Adrenal gland (tissue), 7 donors: ENCODE results near the gene WNT7A.

DNA sequence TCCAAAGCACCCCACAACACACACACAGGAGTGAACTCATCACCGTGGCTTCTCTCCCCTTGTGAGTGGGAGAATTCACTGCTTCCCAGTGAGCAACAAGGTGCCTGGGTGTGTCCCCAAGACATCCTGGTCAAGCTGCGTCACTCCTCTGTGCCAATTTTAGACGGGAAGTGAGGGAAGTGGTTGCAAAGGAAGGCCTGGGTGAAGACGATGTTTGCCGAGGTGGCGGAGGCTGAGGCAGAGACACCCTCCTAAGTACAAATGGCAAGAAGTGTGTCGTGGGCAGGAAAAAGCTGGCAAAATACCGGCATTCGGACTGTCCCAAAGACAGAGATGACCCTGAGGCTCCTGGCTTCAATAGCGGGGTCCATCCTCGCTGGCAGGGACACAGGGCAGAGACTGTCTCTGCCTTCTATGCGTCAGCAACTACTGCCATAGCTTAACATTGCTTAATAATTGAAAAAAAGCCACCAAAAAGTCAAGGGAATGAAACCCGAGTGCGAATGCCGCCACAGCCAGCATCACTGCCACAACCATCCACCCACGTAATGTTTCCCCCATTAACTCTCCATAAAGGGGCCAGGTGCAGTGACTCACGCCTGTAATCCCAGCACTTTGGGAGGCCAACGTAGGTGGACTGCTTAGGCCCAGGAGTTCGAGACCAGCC, 72.8 kb downstream of the VGLL4 start:
- PRO-cap, 3 experiments: peak in 3 of 3 experiments; most common plus-strand start position 204 of the sequence (in 3); most common minus-strand start position 63 of the sequence (in 2)
- RAMPAGE, long total RNA, 4 experiments: no peak in any of the 4 experiments
- RRBS: no CpG with 5 or more reads among the region's 19 CpGs

DNA sequence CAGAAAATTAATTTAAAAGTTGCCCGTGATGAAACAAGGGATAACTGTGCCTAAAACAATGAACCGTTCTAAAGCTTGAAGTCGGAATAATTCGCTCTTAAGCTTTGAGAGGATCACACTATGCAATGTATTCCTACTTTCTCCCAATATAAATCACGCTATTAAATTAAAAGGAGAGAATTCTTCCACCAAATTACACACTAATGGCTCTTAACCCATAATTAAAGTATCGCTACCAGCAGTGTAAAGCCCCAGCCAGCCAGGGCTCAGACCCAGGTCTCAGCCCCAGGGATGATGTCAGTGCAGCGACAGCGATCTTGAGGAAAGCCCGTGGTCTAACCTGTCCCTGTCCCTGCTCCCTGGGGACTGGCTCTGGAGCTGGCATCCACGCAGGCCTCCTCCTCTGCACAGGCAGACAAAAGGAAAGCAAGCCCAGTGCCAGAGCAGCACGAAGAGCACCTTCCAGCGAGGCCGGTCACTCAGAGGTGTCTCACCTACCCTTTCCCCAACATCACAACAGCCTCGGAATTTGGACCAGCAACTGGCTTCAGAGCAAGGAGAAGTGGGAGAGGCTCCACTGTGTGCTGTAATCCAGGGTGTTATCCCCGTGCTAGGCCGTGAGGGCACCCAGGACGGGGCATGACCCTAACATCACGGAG, 4.7 kb downstream of the VGLL4 start:
- PRO-cap, 3 experiments: peak in 1 of 3 experiments; most common plus-strand start position 511 of the sequence (in 1); most common minus-strand start position 368 of the sequence (in 1)
- RAMPAGE, long total RNA, 4 experiments: no peak in any of the 4 experiments
- RRBS: no CpG with 5 or more reads among the region's 18 CpGs

DNA sequence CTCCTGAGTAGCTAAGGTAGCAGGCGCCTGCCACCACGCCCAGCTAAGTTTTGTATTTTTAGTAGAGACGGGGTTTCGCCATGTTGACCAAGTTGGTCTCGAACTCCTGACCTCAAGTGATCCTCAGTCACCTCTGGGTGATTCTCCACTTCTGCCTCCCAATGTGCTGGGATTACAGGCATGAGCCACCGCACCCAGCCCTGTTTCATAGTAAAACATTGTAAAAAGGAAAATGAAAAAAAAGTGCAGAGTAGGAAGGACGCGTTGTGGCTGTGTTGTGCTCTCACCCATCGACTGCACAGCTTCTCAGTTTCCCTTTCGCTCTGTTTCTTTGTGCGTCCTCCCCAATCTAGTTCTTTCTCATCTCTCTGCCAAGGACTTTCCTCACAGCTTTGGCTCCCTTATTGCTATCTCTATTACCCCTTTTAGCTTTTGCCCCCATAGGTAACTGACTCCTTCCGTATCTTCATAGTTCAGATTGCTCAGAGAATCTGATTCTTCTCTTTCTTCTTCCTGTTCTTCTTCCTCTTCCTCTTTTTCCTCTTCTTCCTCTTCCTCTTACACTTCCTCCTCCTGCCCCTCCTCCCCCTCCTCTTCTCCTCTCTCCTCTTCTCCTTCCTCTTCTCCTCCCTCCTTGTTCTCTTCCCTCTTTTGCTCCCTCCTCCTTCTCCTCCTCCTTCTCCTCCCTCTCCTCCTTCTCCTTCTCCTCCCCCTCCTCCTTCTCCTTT, 81.0 kb upstream of the VGLL4 start:
- PRO-cap, 3 experiments: no peak in any of the 3 experiments
- RAMPAGE, long total RNA, 4 experiments: no peak in any of the 4 experiments
- RRBS: no CpG with 5 or more reads among the region's 12 CpGs

- PRO-cap, 3 experiments: peak in 3 of 3 experiments; most common plus-strand start chr3:12287926 (in 2); most common minus-strand start chr3:12287736 (in 2)
- RAMPAGE, long total RNA, 4 experiments: start-site peak on the plus strand in 3 of 4 experiments, at chr3:12287906-12287930 at its widest, 25 to 77 reads per replicate
- RRBS: 2% methylated on average over 54 of the region's 121 CpGs
These were observed 1.2 kb upstream of the PPARG start for GRCh38 chr3:12287323-12288449.

- PRO-cap, 3 experiments: peak in 2 of 3 experiments; most common plus-strand start chr3:12682068 (in 1); most common minus-strand start chr3:12681986 (in 1)
- RAMPAGE, long total RNA, 4 experiments: no peak in any of the 4 experiments
- RRBS: no CpG with 5 or more reads among the region's 1 CpG
These were observed 17.9 kb upstream of the RAF1 start for GRCh38 chr3:12681742-12682237.

- PRO-cap, 3 experiments: no peak in any of the 3 experiments
- RAMPAGE, long total RNA, 4 experiments: no peak in any of the 4 experiments
- RRBS: no CpG with 5 or more reads among the region's 8 CpGs
These were observed 6.7 kb downstream of the RPL32 start for GRCh38 chr3:12834511-12835318.

- PRO-cap, 3 experiments: peak in 2 of 3 experiments; most common plus-strand start chr3:12868553 (in 1); most common minus-strand start chr3:12868468 (in 2)
- RAMPAGE, long total RNA, 4 experiments: no peak in any of the 4 experiments
- RRBS: no CpG with 5 or more reads among the region's 23 CpGs
These were observed 27.1 kb upstream of the RPL32 start for GRCh38 chr3:12868381-12868912.

DNA sequence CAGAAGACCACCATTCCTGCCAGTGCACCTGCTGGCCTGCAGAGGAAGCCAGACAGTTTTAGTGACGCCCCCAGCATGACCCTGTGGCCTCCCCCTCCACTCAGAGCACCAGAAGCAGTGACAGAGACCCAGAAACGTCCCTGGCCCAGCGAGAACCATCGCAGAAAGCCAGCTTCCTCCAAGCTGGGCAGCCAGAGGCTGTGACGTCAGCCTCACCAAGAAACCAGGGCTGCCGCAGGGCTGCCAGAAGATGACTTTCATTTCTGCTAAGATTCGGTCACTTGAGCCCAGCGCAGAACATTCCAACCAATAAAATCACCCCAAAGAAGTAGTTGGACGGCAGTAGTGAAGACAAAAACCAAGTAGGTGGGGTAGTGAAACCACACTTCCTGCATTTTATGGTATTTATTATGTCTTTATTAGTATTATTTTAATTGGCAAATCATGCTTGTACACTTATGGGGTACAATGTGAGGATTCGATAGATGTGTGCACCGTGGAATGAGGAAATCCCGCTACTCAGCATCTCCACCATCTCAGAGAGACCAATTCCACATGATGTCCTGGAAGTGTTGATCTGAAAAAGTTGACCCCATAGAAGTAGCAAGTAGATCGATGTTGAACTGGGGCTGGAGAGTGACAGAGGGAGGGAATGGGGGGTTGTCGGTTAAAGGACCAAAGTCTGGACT, 29.7 kb upstream of the RPL32 start:
- PRO-cap, 3 experiments: no peak in any of the 3 experiments
- RAMPAGE, long total RNA, 4 experiments: no peak in any of the 4 experiments
- RRBS: no CpG with 5 or more reads among the region's 14 CpGs

DNA sequence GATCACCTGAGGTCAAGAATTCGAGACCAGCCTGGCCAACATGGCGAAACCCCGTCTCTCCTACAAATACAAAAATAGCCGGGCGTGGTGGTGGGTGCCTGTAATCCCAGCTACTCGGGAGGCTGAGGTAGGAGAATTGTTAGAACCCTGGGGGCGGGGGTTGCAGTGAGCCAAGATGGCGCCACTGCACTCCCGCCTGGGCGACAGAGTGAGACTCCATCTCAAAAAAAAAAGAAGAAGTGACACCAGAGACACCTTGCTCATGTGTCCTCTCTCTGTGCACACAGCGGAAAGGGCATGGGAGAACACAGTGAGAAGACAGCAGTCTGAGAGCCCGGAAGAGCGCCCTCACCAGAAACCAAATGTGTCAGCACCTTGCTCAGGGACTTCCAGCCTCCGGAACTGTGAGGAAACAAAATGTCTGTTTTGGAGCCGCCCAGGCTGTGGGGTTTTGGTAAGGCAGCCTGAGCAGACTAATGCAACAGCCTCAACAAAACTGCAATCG, 40.5 kb upstream of the RPL32 start:
- PRO-cap, 3 experiments: no peak in any of the 3 experiments
- RAMPAGE, long total RNA, 4 experiments: no peak in any of the 4 experiments
- RRBS: 92% methylated on average over 3 of the region's 16 CpGs

- PRO-cap, 3 experiments: no peak in any of the 3 experiments
- RAMPAGE, long total RNA, 4 experiments: no peak in any of the 4 experiments
- RRBS: 91% methylated on average over 1 of the region's 13 CpGs
These were observed 82.2 kb upstream of the RPL32 start for GRCh38 chr3:12923497-12923982.

- PRO-cap, 3 experiments: no peak in any of the 3 experiments
- RAMPAGE, long total RNA, 4 experiments: no peak in any of the 4 experiments
- RRBS: no CpG with 5 or more reads among the region's 8 CpGs
These were observed 102.4 kb upstream of the RPL32 start for GRCh38 chr3:12943723-12944128.

- PRO-cap, 3 experiments: no peak in any of the 3 experiments
- RAMPAGE, long total RNA, 4 experiments: no peak in any of the 4 experiments
- RRBS: no CpG with 5 or more reads among the region's 12 CpGs
These were observed 114.8 kb upstream of the RPL32 start for GRCh38 chr3:12956035-12956669.

DNA sequence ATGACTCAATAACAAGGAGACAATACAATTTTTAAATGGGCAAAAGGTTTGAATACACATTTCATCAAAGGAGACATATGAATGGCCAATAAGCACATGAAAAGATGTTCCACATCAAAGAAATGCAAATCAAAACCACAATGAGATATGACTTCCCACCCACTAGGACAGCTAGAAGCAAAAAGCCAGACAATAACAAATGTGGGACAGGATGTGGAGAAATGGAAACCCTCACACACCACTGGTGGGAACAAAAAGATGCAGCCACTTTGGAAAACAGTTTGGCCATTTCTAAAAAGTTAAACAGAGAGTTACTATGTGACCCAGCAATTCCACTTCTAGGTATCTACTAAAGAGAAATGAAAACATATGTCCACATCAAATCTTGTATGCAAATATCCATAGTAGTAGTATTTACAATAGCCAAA, 70.6 kb downstream of the IQSEC1 start:
- PRO-cap, 3 experiments: no peak in any of the 3 experiments
- RAMPAGE, long total RNA, 4 experiments: no peak in any of the 4 experiments

- PRO-cap, 3 experiments: peak in 1 of 3 experiments; most common plus-strand start chr3:13014425 (in 1); most common minus-strand start chr3:13014324 (in 1)
- RAMPAGE, long total RNA, 4 experiments: no peak in any of the 4 experiments
- RRBS: no CpG with 5 or more reads among the region's 5 CpGs
These were observed 59.0 kb downstream of the IQSEC1 start for GRCh38 chr3:13014082-13014679.

- PRO-cap, 3 experiments: peak in 2 of 3 experiments; most common minus-strand start chr3:13283250 (in 1)
- RAMPAGE, long total RNA, 4 experiments: no peak in any of the 4 experiments
- RRBS: 1% methylated on average over 89 of the region's 148 CpGs
These were observed 137.4 kb downstream of the NUP210 start for GRCh38 chr3:13282455-13283387.

GRCh38 chr3:13419099-13420193, 676 bp downstream of the NUP210 start:
- PRO-cap, 3 experiments: peak in 3 of 3 experiments; most common plus-strand start chr3:13419879 (in 2); most common minus-strand start chr3:13419722 (in 1)
- RAMPAGE, long total RNA, 4 experiments: no peak in any of the 4 experiments
- RRBS: 1% methylated on average over 17 of the region's 100 CpGs

DNA sequence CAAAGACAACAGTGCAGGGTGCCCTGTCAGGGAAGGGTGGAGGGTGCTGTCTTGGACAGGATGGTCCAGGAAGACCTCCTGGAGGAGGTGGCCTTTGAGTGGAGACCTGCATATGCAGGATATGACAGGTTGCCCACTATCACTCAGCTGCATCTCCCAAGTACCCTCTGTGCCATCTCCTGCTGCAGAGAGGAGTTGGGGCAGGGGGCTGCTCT, 14.0 kb downstream of the WNT7A start:
- PRO-cap, 3 experiments: no peak in any of the 3 experiments
- RAMPAGE, long total RNA, 4 experiments: no peak in any of the 4 experiments

DNA sequence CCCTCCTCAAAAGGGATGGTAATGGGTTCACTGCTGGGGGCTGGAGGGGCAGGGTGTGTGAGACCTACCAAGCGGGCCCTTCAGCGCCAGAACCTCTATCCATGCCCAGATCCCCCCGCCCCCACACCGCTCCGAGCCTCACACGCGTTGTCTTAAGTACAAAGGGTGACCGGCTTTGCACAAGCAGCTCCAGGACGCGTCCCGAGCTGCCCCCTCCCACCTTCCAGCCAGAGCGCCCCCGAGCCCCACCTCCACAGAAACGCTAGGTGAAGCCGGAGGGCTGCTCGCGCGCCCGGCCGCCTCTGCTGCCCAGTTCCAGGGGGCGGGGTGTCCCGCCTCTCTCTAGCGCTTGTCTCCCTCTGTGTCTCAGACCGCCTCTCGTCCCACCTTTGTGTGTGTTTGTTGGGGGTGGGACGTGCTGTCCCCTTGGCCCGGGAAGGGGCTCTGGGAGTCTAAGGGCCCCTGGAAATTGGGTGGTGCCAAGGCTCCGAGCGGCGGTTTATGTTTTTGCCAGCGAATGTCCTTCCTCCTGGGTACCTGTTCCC, 1.1 kb downstream of the WNT7A start:
- PRO-cap, 3 experiments: no peak in any of the 3 experiments
- RAMPAGE, long total RNA, 4 experiments: no peak in any of the 4 experiments
- RRBS: 3% methylated on average over 7 of the region's 31 CpGs

DNA sequence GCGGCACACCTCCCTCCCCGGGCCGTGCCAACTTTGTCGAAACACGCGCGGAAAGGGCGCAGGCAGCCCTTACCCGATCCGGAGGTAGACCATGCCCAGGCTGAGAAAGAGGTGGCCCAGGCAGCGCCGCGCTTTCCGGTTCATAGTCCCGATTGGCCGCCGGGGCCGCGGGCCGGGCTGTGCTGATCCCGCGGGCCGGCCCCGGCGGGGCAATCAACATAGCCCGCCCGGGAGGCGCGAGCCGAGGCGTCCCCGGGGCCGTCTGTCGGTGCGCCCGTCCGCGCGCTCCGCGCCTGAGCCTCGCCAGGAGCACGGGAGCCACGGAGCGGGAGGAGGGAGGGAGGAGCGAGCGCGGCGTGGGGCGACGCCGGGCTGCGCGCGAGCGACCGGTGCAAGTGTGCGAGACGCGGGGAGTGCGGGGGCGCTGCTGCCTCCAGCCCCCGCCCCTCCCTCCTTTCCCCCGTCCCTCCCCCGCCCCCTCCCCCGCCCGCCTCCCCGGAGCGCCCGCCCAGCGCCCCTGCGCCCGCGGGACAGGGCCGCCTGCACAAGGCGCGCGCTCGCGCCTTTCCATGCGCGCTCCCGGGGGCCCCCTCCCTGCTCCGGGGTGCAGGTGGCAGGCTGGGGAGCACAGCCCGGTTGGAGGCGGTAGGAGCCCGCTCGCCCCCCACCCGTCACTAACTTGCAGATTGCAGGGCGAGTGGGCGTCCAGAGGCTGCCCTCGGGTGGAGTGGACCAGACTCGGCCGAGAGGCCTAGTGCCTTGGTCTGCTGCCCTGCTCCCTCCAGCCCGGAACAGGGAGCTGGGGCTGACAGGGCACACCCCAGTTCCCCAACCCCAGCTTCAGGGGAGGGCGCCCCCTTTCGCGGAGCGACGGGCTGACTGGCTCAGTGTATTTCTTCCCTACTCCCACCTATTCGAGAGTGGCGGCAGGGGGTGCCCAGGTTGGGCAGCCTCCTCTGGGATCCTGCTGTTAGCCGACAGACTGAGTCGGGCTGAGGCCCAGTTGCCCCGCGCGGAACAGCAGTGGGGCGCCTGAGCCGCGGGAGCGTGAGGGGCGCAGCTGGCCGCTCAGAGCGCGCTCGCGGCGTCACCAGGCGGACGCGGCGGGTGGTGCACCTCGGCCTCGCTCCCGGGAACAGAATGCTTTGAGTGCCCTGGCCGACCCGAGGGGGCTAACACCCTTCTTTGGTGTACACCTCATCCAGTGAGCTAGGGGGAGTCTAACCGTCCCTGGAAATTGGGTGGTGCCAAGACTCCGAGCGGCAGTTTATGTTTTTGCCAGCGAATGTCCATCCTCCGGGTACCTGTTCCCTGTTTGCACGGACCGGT, at the start of gene WNT7A:
TSS of gene WNT7A (minus strand) at position 399 of the 1,329 bp plus-strand sequence.
- PRO-cap, 3 experiments: no peak in any of the 3 experiments
- RAMPAGE, long total RNA, 4 experiments: no peak in any of the 4 experiments
- RRBS: 3% methylated on average over 48 of the region's 134 CpGs

DNA sequence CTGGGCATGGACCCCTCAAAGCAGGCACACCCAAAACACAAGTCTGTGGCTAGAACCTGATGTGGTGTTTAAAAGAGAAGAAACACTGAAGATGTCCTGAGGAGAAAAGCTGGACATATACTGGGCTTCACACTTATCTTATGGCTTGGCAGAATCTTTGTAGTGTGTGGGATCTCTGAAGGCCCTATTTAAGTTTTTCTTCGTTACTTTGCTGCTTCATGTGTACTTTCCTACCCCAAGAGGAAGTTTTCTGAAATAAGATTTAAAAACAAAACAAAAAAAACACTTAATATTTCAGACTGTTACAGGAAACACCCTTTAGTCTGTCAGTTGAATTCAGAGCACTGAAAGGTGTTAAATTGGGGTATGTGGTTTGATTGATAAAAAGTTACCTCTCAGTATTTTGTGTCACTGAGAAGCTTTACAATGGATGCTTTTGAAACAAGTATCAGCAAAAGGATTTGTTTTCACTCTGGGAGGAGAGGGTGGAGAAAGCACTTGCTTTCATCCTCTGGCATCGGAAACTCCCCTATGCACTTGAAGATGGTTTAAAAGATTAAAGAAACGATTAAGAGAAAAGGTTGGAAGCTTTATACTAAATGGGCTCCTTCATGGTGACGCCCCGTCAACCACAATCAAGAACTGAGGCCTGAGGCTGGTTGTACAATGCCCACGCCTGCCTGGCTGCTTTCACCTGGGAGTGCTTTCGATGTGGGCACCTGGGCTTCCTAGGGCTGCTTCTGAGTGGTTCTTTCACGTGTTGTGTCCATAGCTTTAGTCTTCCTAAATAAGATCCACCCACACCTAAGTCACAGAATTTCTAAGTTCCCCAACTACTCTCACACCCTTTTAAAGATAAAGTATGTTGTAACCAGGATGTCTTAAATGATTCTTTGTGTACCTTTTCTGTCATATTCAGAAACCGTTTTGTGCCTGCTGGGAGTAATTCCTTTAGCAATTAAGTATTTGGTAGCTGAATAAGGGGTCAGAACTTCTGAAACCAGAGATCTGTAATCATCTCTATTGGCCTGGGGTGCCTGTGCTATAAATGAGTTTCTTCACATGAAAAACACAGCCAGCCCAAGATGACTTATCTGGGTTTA, 17.8 kb downstream of the TMEM43 start:
- PRO-cap, 3 experiments: no peak in any of the 3 experiments
- RAMPAGE, long total RNA, 4 experiments: no peak in any of the 4 experiments
- RRBS: no CpG with 5 or more reads among the region's 9 CpGs